Parietal lobe (tissue), 2 donors: ENCODE measurements around a stretch of chr3.

DNA sequence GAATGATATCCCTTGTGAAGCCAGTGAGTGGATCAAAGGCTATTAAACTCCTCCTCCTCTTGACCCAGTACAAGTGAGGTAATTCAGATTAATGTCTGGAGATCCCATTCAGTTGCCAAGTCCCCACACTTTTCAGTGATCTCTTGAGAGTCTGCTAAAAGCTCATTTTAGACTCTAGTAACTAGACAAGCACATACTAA, 2.6 kb upstream of the ANKRD28 start:
- RAMPAGE, long total RNA: no peak

GRCh38 chr3:15871785-15872699, 74.3 kb upstream of the ANKRD28 start:
- RAMPAGE, long total RNA: no peak

DNA sequence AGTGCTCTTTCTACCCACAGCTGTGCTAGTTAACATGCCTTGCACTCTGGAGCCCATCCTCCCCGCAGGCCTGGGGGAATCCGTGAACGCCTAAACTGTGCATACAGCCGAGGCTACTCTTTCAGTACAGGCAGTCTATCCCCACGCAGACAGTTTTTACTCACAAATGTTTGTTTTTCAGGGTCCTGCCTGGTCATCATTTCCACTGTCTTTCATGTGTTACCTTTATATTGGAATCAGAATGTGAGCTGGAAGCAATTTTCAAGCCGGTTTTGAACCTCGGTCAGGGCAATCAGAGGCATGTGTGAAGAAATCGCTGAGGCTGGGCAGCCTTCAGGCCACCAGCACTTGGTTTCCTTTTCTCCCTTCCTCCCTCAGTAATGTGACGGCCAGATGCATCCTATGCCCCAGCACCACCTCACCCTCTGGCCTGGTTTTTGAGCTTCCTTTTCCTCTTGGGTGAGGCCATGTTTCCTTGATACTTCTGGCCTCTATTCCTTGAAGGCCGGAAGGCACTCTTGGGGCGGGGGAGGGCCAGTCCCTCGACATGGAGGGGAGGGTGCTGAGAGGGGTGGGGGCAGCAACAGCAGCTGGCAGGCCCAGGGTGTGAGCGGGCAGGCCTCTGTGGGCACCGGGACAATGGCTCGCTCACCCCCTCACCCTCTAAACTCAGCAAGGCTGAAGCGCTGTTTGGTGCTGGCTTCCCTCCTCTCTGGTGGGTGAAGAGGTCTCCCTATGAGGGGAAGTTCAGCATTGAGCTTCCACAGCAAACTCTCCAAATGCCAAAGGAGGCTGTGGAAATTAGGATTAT, 123.5 kb upstream of the GALNT15 start:
- RAMPAGE, long total RNA: no peak

DNA sequence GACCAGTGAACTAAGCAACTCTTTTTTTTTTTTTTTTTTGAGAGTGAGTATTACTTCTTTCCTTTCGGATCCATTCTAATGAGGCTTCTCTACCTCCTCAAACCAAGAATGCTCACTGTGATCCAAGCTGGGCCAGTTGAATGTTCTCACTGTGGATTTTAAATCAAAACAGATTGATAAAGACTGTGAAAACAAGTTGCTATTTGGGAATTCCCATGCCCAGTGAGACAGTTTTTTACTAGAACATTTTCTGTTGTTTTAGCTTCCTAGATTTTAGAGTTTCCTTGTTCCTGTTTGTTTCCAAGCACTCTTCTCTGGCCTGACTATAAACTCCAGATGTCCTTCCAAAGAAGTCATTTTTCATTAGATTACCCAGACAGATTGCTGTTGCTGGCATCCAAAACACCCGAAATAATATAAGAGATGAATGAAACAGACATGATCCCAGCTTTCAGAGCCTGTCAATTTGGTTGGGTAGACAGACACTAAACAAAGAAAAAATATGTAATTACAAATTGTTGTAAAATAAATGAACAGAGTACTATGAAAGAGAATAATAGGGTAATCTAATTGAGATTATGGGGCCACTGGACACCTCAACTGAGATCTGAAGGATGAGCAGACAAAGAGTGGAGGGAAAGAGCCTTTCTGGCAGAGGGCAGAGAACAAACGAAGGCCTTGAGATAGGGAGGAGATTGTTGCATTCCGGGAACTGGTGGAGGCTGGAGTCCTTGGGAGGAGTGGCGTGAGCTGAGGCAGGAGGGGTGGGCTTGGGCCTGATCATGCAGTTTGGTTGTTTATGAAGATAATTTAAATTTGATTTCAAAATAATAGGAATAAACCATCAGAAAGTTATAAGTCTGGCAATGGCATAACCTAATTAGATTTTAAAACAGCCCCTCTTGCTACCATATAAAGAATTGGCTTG, 59.8 kb upstream of the GALNT15 start:
- RAMPAGE, long total RNA: no peak

DNA sequence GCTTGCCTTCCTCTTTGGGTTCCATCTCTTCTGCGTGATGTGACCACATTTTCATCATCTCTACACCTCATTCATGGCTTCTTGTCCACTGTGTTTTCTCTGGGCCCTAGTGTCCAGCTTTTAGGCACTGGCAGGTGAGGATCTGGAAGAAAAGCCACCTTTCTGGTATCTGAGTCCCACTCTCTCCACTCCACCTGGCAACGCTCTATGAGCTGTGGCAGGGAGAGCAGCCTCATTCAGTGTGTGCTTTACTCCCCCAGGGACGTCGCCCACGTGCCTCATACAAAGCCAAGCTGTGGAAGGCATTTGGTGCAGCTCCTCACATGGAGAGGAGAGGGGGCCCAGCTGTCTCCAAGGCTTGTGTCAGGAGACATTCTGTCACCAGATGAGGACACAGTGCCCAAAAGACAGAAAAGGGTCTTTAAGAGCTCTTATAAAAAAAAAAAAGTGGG, 29.2 kb downstream of the GALNT15 start:
- RAMPAGE, long total RNA: no peak

- RAMPAGE, long total RNA: no peak
Measured at GRCh38 chr3:16227609-16228084, 37.1 kb downstream of the DPH3 start.

- RAMPAGE, long total RNA: no peak
Measured at GRCh38 chr3:16262170-16262770, 2.5 kb downstream of the DPH3 start.

DNA sequence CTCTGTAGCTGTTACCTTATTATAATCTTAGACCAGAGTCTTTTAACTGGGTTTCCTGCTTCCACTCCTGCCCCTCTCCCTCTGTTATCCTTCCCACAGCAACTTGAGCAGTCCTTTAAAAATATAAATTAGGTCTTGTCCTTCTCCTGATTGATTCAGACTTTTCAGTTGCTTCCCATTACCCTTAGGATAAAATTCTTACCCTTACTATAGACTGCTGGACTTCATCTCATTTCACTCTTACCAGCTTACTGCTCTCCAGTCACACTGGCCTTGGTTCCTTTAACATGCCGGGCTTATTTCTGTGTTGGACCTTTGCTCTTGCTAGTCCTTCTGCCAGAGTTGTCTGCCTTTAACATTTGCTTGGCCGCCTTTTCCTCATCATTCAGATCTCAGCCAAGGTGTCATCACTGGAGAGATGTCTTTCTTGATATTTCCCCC, 2.2 kb downstream of the OXNAD1 start:
- RAMPAGE, long total RNA: no peak

GRCh38 chr3:16278816-16279855, 14.1 kb downstream of the OXNAD1 start:
- RAMPAGE, long total RNA: no peak

GRCh38 chr3:16304954-16305674, 40.1 kb downstream of the OXNAD1 start:
- RAMPAGE, long total RNA: no peak

DNA sequence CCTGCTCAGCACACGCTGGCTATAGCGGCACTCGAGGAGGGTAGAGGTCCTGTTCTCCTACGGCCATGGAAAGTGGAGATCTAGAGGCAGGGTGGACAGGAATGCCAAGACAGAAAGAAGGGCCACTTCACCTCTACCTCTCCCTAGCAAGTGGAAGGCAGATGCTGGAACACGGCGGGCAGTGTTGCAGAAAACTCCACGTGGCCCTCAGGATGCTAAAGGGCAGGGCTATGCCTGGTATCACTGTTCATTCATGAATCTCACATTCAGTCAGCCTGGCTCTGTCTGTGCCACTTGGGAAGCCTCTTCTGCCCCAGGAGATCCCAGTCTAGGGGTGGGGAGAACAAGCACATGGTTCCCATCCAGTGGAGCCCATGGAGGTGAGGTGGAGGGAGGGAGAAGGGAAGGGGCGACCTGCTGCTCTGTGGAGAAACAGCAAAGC, 71.0 kb downstream of the OXNAD1 start:
- RAMPAGE, long total RNA: no peak

DNA sequence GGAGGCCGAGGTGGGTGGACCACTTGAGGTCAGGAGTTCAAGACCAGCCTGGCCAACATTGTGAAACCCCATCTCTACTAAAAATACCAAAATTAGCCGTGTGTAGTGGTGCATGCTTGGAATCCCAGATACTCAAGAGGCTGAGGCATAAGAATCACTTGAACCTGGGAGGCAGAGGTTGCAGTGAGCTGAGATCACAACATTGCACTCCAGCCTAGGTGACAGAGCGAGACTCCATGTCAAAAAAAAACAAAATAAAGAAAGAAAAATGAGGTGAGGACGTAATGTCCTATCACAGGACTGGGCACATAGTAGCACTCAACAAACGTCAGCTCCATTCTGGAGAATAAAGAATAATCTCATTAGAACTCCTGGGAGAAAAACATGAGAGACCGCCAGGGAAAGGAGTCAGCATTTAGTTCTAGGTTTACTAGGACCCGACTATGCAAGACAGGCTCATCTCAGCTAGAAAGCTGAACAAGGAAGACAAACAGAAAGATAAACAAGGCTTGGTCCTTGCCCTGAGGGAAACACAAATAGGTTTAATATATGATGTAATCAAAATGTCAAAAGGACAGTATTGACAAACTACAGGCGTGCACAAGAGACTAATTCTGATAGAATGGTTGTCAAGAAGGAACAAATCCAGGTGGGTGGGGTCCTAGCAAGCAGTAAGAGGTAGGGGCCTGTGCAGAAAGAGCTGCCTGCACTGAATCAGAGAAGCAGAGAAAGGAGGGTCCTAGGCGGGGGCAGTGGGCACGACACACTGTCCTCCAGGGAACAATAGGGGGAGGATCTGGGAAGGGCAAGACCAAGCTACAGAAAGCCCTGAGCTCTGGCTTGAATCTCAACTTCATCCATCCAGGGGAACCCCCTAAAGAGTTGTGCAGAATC, 23.6 kb downstream of the RFTN1 start:
- RAMPAGE, long total RNA: no peak

DNA sequence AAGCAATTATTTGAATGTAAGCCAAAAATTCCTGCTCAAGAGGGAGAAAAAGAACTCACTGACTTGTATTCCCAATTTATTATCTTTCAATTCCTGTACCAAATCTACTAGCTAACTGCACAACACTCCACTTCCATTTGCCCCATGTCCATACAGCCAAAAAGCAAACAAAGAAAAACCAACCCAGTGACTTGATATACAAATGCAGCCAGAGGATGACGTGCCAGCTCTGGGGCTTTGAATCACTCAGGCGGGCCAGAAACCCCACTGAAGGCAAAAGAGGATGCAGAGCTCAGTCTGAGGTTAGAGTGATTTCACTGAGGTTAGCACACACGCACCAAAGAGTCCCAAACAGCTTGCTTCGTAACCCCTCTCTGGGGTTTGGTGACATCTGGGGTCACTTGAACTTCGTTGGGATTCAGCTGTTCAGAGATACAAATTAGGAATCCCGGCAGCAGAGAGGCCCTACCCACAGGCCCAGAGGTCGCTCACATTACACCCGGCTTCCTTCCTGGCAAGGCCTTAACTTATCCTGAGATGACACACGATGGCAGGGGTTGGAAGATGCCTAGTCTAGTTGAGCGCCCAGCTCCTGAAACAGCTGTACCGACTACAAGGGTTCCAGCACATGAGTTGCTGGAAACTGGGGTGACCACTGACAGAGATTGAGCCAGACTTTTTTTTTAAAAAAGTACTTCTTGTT, 1.6 kb downstream of the RFTN1 start:
- RAMPAGE, long total RNA: no peak

DNA sequence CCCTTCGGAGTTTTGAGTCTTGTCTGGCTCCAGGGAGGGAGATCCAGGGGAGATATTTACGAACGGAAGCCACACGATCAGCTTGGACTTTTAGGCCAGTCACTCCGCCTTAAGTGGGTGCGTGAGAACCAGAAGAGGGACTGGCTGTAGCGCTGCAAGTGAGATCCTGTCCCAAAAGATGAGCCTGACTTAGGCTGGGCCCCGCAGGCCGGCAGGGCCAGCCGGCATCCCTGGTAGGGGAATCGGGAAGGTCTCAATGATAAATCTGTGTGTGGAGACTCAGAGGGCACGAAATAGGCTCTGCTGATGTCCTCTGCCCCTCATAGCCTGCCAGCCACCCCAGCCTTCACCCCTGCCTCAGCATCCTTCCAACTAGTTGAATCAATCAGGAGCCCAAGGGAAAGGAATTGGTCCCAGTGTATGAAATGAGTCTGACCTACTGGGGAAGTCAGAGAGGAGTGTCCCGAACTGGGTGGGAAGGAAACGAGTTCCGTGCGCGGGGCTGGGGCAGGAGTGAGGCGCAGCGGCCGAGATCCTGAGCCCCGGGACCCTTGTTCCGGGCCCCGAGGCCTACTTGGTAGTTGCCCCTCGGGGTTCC, 1.3 kb upstream of the PLCL2 start:
- RAMPAGE, long total RNA: no peak

DNA sequence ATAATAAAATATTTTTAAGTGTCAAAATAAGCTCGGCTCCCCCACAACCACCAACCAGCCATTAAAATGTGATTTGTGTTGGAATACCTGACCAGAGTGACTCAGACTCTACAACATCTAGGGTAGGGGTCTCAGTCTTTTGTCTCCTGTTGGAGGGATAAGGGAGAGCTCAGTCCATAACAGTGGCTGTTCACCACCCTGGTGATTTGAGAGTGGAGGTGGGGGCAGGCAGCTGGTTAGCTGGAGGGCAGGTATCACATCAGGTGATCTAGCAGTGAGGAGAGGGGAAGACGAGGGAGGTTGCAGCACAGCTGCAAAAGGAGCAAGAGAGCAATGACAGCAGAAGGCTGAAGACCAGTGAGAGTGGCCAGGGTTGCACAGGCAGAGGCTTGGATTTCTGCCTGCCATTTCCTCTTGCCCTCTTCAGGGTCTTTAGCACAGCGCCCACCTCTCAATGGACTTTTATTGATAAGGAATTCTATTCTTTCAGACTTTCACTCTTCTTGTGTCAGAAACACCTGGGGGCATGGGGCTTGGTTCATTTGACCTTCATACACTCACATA, 38.4 kb downstream of the PLCL2 start:
- RAMPAGE, long total RNA: no peak

- RAMPAGE, long total RNA: no peak
Measured at GRCh38 chr3:17502764-17503325, 239.6 kb downstream of the TBC1D5 start.

DNA sequence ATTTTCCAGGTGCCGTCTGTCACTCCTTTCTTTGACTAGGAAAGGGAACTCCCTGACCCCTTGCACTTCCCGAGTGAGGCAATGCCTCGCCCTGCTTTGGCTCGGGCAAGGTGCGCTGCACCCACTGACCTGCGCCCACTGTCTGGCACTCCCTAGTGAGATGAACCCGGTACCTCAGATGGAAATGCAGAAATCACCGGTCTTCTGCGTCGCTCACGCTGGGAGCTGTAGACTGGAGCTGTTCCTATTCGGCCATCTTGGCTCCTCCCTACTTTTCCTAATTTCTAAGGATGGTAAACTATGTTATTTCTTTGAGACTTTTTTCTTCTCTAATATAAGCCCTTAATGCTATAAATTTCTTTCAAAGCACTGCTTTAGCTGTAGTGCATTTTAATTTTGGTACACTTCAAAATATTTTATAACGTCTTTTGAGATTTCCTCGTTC, 94.1 kb downstream of the SATB1 start:
- RAMPAGE, long total RNA: no peak

- RAMPAGE, long total RNA: no peak
Measured at GRCh38 chr3:18443351-18444424, 18.5 kb upstream of the SATB1 start.

DNA sequence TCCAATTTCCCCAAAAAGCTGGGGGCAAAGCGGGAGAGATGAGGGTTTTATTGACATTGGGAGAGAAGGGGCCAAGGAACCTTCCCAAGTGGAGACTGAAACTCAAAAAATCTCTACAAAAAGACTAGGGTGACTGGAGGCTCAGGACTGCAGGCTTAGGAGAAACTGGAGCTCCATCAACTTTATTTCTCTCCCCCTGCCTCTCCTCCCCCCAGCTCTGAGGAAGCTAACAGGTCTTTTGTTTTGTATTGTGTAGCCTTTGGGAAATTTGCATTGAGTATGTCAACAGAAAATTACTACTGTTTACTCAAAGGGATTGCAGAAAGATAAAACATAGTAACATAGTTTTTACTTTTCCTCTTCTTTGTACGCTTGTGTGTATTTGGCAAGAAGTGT, 20.9 kb upstream of the SATB1 start:
- RAMPAGE, long total RNA: no peak

DNA sequence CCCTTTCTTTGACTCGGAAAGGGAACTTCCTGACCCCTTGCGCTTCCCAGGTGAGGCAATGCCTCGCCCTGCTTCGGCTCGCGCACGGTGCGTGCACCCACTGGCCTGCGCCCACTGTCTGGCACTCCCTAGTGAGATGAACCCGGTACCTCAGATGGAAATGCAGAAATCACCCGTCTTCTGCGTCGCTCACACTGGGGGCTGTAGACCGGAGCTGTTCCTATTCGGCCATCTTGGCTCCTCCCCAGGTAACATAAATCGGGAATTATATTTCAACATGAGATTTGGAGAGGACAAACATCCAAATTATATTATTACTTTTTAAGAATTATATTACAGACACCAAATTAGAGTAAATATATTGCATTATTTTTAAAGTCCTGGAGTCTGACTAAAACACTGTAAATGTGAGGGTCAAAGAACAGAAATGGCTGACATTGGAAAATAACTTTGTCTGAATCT, 212.0 kb upstream of the KCNH8 start:
- RAMPAGE, long total RNA: no peak